IMR-90 (cell line): ENCODE measurements around a stretch of chr2.

DNA sequence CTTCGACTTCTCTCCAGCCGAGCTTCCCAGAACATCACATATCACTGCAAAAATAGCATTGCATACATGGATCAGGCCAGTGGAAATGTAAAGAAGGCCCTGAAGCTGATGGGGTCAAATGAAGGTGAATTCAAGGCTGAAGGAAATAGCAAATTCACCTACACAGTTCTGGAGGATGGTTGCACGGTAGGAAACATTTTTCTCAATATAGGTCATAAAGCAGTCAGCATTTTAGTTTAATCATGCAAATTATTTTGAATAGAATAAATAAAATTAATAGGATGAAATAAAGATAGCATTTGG is 36.5 kb downstream of the COL3A1 start:
- RRBS, result no CpG with 5 or more reads among the region's 3 CpGs
CAGE:
- cytosol, long polyA plus RNA, result no peak
- long polyA plus RNA, result no peak
- nucleus, long polyA plus RNA, result no peak

DNA sequence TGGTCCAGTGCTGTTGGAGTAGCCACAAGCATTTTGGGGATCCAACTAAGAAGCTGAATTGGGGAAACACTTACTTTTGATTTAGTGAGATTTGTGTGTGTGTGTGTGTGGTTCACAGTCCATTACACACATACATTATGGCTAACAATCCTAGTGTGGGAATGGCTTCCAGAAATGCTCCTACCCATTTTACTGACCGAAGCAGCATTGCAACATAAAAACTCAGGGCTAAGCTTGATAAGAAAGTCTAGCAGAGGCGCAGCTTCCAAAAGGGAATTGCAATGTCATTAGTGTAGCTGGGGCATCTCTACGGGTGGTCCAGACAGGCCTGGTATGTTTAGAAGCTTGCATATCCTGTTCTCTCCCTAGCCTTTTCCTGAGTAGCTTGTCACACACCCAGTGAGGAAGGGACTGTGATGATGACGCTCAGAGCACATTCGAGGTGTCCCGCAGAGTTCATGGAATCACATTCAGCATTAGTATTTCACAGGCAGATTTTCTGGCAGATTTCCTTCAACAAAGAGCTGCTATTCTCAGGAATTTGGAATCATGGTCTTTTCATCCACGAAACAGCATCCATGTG is 37.9 kb upstream of the COL5A2 start:
- RRBS, result no CpG with 5 or more reads among the region's 7 CpGs
CAGE:
- cytosol, long polyA plus RNA, result no peak
- long polyA plus RNA, result no peak
- nucleus, long polyA plus RNA, result no peak

DNA sequence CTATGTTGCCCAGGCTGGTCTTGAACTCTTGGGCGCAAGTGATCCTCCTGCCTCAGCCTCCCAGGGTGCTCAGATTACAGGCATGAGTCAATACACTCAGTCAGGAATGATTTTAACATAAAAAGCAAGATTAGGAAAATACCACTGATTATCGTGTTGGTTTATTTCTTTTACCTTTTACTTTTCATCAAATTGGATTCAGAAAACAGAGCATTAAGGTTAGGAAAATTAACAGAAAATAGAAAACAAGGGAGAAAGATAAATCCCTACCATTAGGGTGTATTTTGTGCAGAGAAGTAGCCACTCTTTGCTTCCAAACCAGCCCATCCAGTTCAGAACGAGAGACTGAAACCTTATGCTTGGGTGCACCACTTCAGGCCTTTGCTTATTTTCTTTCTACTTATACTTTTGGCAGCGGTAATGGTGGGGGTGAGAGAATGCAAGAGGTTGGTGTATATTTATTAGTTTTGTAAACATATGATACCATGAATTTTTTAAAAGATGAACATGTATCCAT is 60.6 kb downstream of the MFSD6 start:
- RRBS, result no CpG with 5 or more reads among the region's 4 CpGs
CAGE:
- cytosol, long polyA plus RNA, result no peak
- long polyA plus RNA, result no peak
- nucleus, long polyA plus RNA, result no peak

- RRBS, result no CpG with 5 or more reads among the region's 2 CpGs
CAGE:
- cytosol, long polyA plus RNA, result no peak
- long polyA plus RNA, result no peak
- nucleus, long polyA plus RNA, result no peak
Measured at GRCh38 chr2:190469601-190470237, 61.6 kb downstream of the MFSD6 start.

DNA sequence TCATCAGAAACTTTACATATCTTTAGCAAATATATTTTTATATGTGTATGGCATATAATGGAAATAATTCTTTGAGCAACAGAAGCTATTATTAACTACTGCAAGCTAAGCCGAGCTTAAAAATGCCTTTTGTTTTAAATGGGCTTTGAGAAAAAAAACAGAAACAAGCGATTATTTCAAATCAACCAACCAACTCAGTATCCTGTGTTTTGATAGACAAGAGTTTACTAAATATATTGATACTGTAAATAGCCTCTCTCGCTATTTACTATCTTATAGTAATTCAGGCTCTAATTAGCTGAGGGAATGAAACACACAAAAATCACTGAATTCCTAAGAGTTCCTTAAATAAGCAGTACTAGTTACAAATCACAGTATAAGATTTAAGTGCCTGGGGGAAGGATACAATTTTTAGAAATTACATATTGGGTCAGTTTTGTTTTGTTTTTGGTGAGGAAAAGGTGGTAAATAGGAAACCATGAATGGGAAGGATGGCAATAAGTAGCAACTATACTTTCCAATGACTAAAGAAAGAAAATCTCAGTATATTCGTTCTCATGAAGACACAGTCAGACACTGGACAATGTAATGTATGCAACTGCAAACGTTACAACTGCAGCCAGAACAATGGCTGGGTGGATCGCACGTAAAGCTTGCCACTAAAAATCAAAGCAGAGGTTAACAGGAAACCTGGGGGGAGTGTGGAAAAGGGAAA is 33.6 kb downstream of the NEMP2 start:
- RRBS, result no CpG with 5 or more reads among the region's 7 CpGs
CAGE:
- cytosol, long polyA plus RNA, result no peak
- long polyA plus RNA, result no peak
- nucleus, long polyA plus RNA, result no peak

DNA sequence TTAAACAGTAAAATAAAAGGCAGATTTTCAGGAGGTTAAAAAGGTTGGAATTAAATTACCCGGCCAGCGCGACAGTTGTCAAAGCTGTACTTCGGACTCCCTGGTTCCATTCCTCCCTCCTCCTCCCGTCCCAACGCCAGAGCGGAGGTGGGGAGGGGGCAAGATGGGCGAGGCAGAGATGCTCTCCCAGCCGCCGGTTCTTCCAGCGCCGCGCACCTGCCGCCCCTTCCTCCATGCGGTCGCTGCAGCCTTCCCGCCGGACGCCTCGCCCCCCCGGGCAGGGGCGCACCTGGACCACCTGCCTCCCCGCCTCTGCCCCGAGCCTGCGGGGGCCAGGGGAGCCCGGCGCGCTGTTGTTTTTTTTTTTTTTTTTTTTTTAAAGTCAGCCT is 728 bp upstream of the NAB1 start:
- RRBS, result 4% methylated on average over 15 of the region's 28 CpGs
CAGE:
- cytosol, long polyA plus RNA, result no peak
- long polyA plus RNA, result no peak
- nucleus, long polyA plus RNA, result no peak

GRCh38 chr2:190760415-190760777 is 111.5 kb downstream of the NAB1 start:
- RRBS, result no CpG with 5 or more reads among the region's 5 CpGs
CAGE:
- cytosol, long polyA plus RNA, result no peak
- long polyA plus RNA, result no peak
- nucleus, long polyA plus RNA, result no peak

DNA sequence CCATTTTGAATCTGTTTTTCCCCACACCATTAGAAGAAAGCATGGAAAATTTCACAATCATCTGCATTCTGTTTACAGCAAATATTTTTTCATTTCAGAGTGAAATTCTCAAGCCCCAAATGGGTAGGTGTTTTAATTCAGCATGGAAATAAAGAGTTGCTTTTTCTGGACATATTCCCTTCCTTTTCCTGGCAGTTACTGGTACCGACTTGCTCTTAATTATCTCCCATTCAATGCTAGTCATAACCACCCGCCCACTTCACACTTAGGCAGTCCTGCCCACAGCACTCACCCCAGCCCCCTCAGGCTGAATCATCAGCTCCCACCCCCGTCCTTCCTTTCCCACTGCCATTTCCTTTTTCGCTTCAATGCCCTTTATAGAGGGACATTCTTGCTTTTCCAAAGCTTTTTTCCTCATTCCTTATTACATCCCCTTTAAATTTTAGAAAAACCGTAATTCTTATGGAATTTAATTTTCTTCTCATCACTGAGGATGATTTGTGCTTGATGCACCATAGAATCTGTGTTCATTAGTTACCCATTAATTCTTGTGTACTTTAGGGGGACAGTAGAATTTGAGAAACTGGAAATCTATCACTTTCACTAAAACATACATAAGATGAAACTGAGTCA is 89.0 kb upstream of the GLS start:
- RRBS, result no CpG with 5 or more reads among the region's 5 CpGs
CAGE:
- cytosol, long polyA plus RNA, result no peak
- long polyA plus RNA, result no peak
- nucleus, long polyA plus RNA, result no peak

DNA sequence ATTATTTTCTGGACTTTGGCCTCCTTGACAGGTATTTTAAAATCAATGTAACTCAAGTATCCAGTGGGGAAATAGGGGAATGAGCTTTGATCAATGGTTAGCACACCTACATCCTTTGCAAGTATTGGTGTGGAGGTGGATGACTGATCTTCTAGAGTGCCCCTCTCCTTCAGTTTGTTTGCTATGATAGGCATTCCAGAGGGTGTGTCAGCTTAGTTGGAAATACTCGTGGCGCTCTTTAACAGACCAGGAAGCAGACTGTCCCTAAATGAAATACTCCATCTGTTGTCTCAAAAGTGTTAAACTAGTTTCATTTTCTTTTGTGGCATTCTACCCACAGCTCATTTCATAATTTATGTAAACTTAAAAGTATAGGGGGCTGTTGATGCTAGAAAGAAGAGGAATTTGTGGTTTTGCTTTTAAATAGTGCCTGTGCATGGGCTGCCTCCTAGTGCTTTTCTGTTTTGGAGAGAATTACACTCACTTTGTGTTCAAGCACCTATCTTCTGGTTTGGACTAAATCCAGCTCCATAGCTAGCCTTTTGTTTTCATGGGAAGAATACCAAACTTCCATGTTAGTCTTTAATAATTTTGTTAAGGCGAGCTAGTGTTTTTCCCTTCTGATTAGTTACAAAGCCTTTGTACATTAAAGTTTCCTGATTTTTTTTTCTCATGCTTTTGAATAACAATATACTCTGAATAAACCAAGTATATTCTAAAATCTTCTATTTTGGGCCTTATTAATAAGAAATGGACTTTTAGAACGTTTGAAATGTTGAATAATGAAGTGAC is 66.1 kb downstream of the STAT1 start:
- RRBS, result no CpG with 5 or more reads among the region's 4 CpGs
CAGE:
- cytosol, long polyA plus RNA, result no peak
- long polyA plus RNA, result no peak
- nucleus, long polyA plus RNA, result no peak

- RRBS, result 1% methylated on average over 6 of the region's 33 CpGs
CAGE:
- cytosol, long polyA plus RNA, result no peak
- long polyA plus RNA, result no peak
- nucleus, long polyA plus RNA, result no peak
Measured at GRCh38 chr2:191014266-191015123, 524 bp upstream of the STAT1 start.

DNA sequence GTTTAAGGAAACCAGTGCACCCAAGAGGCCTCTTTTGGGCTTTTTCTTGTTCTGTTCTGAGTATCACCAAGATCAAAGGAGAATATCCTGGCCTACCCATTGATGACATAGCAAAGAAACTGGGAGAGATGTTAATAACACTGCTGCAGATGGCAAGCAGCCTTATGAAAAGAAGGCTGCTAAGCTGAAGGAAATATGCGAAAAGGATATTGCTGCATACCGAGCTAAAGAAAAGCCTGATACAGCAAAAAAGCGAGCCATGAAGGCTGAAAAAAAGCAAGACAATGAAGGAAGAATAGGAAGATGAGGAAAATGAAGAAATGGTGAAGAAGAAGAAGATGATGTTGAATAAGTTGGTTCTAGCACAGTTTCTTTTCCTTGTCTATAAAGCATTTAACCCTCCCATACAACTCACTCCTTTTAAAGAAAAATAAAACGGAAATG is 23.7 kb upstream of the STAT4 start:
- RRBS, result no CpG with 5 or more reads among the region's 4 CpGs
CAGE:
- cytosol, long polyA plus RNA, result no peak
- long polyA plus RNA, result no peak
- nucleus, long polyA plus RNA, result no peak

- RRBS, result no CpG with 5 or more reads among the region's 4 CpGs
CAGE:
- cytosol, long polyA plus RNA, result no peak
- long polyA plus RNA, result no peak
- nucleus, long polyA plus RNA, result no peak
Measured at GRCh38 chr2:191246719-191247067, 1.5 kb downstream of the MYO1B start.

- RRBS, result no CpG with 5 or more reads among the region's 2 CpGs
CAGE:
- cytosol, long polyA plus RNA, result no peak
- long polyA plus RNA, result no peak
- nucleus, long polyA plus RNA, result no peak
Measured at GRCh38 chr2:191325182-191325785, 80.1 kb downstream of the MYO1B start.

GRCh38 chr2:191462381-191462798 is 215.5 kb upstream of the NABP1 start:
- RRBS, result no CpG with 5 or more reads among the region's 3 CpGs
CAGE:
- cytosol, long polyA plus RNA, result no peak
- long polyA plus RNA, result no peak
- nucleus, long polyA plus RNA, result no peak

DNA sequence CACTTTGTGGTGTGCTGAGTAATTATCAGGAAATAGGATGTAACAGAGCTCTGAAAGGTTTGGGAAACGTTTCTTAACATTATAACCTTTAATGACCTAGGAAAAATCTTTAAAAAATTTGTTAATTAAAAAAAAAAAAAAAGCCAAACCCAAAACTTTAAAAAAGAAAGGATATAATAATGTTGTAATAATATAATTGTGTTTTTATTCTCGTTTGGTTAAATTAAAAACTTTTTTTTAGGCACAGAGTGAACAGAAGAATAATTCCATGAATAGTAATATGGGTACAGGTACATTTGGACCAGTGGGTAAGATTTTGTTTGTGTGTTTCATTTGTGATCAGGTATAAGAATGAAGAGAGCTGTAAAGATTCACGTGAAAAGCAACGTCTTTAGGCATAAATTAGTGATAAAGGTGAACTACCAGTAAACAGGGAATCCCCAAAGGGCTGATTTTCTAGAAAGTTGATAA is 6.1 kb downstream of the NABP1 start:
- RRBS, result no CpG with 5 or more reads among the region's 4 CpGs
CAGE:
- cytosol, long polyA plus RNA, result no peak
- long polyA plus RNA, result no peak
- nucleus, long polyA plus RNA, result no peak

DNA sequence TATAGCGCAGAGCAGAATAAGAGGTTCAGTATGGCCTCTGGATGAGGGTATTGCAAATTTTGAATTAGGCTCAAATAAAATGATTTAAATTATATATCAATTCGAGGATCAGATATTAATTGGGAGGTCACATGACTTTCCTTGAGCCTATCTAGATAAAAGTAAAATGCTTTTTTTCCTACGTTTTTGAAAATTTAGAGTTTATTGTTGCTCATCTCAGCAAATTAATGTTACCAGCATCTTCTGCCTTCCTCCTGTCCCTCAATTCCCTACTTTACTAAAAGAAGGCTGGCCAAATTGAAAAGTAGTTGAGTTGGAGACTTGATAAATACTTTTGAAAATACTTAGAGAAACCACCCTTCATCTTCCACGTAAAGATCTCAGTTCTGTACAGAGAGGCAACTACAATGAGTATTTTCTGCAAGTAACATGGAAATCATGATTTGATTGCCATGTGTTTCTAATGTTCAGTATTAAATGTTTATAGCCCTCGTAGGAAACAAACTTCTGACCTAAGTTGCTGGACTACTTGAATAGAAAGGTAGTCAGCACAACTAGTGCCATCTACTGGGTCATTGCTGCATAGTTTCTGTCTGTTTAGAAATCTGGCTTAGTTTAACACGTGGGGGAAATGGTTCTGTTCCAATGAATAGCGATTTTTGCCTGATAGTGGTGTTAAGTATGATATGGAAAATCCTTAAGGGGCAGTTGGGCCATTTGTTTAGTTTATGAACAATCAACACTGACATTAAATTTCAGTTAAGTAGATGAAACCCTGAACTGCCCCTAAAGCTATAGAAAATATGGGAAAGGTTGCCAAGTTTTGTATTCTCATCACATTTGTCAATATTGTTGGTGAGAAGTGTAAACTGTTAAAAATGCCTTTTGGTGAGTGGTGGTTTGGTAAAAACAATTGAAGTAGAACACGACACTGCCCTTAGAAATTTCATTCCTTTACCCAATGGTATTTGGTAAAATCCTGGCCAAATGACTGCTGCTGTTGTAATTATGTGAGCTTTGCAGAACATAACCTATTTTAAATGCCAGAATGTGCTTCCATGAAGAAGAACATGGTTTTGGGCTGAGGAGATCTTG is 13.0 kb downstream of the NABP1 start:
- RRBS, result no CpG with 5 or more reads among the region's 8 CpGs
CAGE:
- cytosol, long polyA plus RNA, result no peak
- long polyA plus RNA, result no peak
- nucleus, long polyA plus RNA, result no peak

- RRBS, result no CpG with 5 or more reads among the region's 6 CpGs
CAGE:
- cytosol, long polyA plus RNA, result no peak
- long polyA plus RNA, result no peak
- nucleus, long polyA plus RNA, result no peak
Measured at GRCh38 chr2:191693566-191694316, 15.8 kb downstream of the NABP1 start.

- RRBS, result no CpG with 5 or more reads among the region's 2 CpGs
CAGE:
- cytosol, long polyA plus RNA, result no peak
- long polyA plus RNA, result no peak
- nucleus, long polyA plus RNA, result no peak
Measured at GRCh38 chr2:191837167-191837448, 9.8 kb downstream of the CAVIN2 start.

GRCh38 chr2:193966574-193967115 is 1690.4 kb upstream of the SLC39A10 start:
CAGE:
- cytosol, long polyA plus RNA, result no peak
- long polyA plus RNA, result no peak
- nucleus, long polyA plus RNA, result no peak

DNA sequence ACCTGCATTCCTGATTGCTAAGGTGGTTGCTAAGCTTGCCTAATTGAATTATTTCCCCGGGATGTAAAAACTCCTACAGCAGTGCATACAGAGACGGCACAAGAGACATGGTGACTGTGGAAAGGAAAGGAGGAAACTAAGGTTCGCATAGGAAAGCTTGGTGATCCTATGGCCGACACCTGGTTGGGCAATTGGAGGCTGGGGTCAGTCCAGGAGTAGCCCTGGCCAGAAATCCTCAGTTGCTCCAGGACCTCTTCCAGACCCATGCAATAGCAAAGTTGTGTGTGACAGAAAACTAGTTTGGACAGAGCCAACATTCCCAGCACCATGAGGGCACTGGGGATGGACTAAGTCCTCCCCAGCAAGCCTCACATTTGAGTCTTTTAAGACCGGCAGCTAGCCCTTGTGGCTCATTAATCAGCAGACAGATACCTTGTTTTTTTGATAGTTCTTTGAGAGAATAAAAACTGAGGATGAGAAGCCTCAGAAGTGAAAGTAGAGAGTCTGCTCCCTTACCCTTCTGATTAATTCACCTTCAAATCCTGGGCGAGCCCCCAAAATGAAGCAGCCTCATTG is 39.4 kb downstream of the STK17B start:
- RRBS, result no CpG with 5 or more reads among the region's 6 CpGs
CAGE:
- cytosol, long polyA plus RNA, result no peak
- long polyA plus RNA, result no peak
- nucleus, long polyA plus RNA, result no peak